Metastatic Lung Carcinoma in the Adrenal Gland (tissue), 1 donor: ENCODE measurements around a stretch of chr16.

DNA sequence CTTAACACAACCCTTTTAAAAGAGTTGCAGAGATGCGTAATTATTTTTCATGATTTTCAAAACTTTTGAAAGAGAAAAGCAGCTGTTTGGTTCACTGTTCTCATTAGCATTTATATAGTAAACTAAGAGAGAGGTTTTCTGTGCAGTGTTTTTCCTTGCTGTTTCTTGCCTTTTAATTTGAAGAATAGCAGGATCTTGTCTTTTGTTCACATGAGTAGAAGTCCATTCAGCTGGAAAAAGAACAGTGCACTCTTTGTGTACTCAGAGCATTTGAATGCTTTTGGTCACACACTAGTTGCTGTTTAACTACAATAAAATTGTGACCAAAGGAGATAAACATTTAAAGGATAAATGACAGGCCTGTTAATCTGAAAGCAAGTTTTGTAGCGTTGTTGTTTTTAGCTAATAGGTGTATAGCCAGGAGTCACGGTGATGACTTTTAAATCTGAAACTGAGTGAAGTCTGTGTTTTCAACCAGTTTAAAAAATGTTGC, 52.7 kb downstream of the FTO start:
- PRO-cap, result no peak

DNA sequence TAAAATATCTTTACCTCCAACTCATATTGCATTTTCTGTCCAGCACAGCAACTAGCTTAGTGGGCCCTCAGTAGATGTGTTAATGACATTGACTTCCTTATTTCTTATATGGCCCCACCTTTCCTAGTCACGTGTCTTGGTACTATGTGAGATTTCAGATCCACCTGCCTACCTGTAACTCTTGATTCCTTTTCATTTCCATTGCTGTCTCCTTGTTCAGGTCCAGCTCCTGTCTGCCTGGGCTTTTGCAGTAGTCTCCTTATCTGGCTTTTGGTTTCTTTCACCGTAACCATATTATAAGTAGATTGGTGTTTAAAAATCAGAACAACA, 71.2 kb downstream of the FTO start:
- PRO-cap, result no peak

DNA sequence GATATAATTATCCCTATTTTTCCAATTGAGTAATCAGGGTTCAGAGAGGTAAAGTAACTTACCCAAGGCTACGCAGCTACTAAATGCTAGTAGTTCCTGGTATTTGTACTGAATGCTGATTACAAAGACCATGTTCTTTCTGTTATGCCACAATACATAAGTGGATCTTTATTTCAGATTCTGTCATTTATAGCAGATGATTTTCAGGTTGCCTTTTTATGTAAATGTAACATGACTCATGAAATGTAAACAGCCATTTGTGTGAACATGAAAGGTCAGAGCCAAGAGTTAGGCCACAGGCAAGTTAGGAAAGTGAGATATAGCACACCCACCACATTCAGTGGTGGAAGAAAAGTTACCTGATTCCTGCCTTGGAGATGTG, 77.2 kb downstream of the FTO start:
- PRO-cap, result unidirectional peak, plus-strand start at position 296 of the sequence

- PRO-cap, result no peak
Measured at GRCh38 chr16:53997794-53998343, 288.7 kb downstream of the IRX3 start.

- PRO-cap, result no peak
Measured at GRCh38 chr16:54040224-54040804, 246.3 kb downstream of the IRX3 start.

GRCh38 chr16:54080397-54081291, 205.9 kb downstream of the IRX3 start:
- PRO-cap, result no peak

- PRO-cap, result no peak
Measured at GRCh38 chr16:54265613-54266130, 20.9 kb downstream of the IRX3 start.

DNA sequence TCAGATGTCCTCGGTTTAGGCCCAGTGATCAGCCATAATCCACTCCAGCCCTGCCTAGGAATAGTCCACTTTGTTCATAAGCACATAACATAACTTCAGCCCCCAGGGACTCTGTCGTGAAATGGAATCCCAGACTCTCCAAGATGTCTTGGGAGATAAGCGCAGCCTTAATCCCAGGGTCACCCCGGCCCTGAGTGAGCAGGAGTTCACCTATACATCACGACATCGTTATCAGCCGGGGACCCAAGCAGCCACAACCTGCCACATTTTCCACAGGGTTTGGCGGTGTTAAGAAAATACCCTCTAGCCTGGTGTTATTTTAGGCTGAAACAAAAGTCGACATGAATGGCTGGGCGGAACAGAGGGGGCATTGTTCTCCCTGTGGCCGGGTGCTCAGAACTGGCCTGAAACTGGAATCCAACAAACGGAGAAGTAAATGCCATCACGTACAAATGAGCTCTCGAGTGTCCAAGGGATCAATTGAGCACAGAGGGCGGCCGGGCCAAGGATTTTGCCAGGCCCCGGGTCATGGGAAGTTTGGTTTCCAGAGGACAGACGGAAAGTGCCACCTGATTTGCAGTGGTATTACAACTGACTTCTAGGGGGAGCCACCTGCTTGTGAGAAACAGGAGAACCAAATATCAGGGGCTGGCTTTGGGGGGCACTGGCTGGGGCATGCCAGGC, 145.8 kb upstream of the IRX3 start:
- PRO-cap, result no peak

DNA sequence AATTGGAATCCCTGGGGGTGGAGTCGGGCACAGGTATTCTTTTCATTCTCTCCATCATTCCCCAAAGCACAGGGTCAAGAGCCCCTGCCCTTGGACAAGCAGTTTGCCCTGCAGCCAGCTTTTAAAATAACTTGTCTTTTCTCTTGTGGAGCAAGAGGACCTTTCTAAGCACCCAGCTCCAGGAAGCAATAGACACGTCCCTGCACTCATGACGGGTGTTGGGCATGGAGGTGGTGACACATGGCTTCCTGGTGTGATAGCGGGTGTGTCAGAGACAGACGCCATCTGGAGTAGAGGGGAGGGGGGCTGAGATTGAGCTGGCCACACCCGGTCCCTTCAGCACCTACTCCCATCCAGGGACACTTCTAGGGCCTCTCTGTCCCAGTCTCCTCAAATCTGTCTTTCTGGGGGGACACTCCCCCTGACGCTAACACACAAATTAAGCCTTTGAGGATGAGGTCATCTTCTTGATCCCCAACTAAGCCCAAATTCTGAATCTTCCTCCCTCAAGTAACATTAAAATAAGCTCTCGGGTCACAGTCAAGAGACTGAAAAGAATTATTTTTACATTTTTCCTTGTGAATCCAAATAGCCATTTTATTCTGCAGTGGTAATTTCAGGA, 216.5 kb upstream of the IRX3 start:
- PRO-cap, result no peak

DNA sequence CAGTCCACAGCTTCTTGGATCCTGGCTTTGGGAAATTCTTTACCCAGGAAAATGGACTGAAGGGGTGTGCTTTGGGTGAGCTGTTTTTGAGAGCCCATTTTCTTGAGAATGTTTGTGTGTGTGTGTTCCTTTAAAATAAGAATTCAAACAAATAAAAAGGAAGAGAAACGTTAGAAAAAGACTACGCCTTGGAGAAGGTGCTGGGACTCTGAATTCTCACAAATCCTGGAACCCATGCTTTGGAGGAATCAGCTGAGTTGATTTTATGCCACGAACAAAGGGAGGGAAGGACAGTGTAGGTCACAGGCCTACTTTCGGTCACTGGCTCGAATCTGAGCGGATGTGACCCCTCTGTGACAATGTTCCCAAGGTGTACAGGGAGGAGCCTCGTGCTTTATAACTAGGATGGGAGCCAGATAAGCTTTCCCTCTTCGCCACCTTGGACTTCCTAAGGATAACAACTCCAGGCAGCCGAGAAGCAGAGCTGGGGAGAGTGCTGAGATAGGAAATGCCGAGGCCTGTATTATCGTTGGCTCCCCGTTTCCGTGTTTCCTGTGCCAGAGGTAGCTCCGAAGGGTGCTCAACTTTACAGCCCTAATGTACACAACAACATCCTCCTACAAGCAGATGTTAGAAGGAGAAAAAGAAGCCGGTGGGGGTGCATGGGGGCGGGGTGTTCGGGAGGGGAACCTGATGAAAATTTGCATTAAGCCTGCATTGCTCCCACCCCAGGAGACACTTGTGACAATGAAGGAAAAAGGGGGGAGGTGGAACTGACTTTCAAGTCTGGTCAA, 217.7 kb upstream of the IRX3 start:
- PRO-cap, result no peak

DNA sequence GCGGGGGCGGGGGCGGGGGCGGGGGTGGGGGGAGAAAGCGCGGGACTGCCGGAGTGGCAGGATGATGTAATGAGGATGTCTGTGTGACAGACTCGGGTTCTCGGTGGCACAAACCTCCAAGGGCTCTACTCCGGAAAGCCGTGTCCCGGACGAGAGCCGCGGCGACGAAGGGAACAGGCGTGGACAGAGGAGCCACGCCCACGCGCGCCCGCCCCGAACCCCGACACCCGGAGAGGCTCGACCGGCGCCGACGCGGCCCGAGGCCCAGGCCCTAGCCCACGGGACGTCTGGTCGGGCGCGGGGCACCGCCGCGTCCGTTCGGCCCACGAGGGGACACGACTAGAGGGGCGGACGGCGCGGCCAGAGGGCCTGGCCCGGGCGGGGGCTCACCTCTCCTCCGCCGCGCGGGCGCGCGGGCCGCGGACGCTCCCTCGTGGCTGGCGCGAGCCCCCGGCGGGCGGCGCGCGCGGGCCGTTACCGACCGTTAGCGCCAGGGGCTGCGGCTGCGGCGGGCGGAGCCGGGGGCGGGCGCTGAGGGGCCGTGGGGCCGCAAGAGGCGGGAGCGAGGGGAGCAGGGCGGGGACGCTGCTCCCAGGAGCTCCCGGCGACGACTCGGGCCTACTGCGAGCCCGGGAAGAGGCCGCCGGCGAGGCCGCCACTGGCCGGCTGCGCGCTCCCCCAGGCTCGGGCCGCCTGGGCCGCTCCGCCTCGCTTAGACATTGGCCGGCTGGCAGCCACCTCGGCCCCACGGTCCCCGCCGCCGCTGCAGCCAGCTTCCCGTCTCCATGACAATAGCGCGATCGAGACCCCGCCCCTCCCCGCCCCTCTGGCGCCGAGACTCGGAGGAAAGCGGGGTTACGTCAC, 2.1 kb upstream of the IRX5 start:
- PRO-cap, result bidirectional peak, plus-strand start outside the sequence, minus-strand start at position 765 of the sequence

DNA sequence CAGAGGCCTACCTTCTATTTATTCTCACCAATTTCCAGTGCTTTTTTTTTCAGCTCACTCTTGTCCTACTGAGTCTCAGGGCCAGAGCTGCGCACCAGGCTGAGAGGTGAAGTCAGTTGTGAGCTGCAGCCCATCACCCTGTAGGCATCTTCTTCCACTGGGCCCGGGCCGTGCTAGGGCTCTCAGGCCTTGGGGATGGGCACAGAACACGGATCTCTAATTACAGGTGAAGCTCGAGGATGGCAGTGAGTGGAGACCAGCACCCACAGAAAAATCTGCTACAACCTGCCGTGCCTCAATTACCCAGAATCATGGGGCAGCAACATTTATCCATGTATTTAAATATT, 82.1 kb downstream of the IRX5 start:
- PRO-cap, result no peak

- PRO-cap, result no peak
Measured at GRCh38 chr16:55489514-55490297, 10.7 kb downstream of the MMP2 start.

DNA sequence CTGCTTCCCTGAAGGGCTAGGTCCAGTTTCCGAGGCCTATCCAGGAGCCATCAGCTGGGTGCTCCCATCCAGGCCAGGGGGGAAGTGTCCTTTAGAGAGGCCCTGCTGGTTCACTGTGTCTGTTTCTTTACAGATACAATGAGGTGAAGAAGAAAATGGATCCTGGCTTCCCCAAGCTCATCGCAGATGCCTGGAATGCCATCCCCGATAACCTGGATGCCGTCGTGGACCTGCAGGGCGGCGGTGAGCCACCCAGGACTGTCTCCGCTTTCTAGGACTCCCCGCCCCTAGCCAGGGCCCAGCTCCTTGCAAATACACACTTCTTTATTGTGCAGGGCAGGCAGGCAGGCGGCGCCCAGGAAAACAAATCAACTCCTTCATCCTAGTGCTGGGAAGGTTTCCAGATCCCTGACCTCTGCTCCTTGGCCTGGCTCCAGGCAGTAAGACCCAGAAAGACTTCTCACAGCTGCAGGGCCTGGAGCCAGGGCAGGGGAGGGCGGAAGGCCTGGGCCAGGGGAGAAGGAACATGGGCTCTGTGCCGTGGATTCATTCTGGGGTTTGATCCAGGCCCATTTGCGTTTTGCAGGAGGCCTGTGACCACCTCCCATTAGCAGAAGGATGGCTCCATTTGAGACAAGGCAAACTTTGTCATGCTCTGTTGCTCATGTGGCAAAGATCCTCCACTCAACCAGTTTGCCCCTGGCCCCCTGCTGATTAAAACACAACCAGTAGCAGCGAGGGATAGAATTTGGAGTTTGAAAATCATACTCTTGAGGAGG, 6.0 kb upstream of the LPCAT2 start:
- PRO-cap, result no peak

- PRO-cap, result no peak
Measured at GRCh38 chr16:56190503-56190862, 806 bp upstream of the GNAO1 start.

DNA sequence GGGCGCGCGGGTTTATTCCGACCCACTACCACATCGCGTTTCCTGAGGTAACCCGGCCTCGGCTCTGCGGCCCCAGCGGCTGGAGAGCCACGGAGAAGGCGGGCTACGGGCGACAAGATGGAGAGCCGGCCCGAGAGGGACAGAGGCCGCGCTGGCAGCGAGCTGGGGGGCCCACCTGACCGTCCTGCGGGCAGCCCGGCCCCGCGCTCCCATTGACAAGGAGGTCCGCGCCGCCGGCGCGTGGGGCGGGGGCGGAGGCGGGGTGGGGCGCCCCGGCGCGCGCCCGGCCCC, 481 bp upstream of the GNAO1 start:
- PRO-cap, result no peak

- PRO-cap, result no peak
Measured at GRCh38 chr16:56205858-56206143, 14.5 kb downstream of the GNAO1 start.

GRCh38 chr16:56270839-56271068, 79.5 kb downstream of the GNAO1 start:
- PRO-cap, result no peak

DNA sequence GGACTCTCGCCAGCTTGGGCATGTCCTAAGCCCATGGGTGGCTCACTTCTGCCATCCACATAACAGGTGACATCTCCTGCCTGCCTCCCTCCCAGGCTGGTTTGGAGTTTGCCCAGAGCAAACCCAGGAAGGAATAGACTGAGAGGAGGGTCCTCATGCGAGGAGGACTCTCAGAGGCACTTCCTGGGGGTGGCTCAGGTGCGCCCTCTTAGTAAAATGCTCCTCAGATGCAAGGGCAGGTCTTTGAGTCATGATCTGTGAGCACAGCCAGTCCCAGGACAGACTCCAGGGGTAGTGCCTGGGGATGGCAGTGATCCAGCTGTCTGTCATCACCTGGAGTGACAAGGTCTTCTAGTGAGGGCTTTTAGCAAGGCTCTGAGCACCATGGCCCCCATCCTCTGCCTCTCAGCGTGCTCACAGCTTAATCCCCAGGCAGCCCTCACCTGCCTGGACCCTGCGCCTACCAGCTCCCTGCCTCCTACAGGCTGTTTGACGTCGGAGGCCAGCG, 89.0 kb downstream of the AMFR start:
- PRO-cap, result no peak

- PRO-cap, result no peak
Measured at GRCh38 chr16:56383970-56384453, 41.3 kb downstream of the AMFR start.